AG09309 (cell line): ENCODE data around the gene HDGFL2.

GRCh38 chr19:4345492-4346367, 2.4 kb downstream of the MPND start:
- RRBS = 72% methylated on average over 4 of the region's 20 CpGs

- RRBS = 72% methylated on average over 3 of the region's 43 CpGs
These were observed 23.2 kb downstream of the SH3GL1 start for GRCh38 chr19:4376627-4377973.

DNA sequence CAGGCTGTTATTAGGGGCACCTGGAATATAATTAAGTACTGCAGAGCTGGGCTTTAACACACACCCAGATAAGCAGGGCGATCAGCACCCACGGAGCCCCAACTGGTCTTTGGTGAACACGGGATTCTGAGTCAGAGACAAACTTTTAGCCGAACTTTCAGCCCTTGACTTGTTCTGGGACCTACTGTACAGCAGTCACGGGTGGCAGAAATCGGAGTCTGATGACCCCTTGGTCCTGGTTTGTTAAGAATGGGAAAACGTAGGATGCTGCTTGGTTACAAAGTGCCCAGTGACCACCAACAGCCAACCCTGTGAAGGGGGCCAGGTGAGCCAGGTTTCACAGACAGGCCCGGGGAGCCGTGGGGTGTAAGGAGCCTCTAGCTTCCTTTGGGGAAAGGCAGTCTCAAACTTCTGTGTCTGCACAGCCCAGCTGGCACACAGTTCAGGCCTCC, 9.0 kb downstream of the SH3GL1 start:
- RRBS = no CpG with 5 or more reads among the region's 9 CpGs

DNA sequence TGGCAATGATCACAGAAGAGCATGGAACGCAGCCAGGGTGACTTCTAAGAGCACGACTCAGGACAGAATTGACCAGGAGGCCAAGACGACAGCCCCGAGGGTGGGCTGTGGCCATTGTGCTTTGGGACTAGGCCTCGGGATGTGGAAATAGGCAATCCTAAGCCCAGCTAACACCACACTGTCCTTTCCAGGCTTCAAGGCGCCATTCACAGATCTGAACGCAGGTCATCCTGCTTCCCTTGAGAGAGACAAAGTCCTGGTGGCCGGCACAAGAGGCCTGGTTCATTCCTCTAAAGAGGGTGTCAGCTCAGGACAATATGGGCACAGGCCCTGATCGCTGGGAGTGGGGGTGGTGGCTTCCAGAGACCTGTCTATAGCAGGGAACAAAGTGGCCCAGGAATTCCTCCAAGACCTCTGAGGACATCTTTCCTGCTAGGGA, 3.2 kb downstream of the SH3GL1 start:
- RRBS = no CpG with 5 or more reads among the region's 9 CpGs

- RRBS = 2% methylated on average over 13 of the region's 28 CpGs
These were observed at the start of gene HDGFL2 for GRCh38 chr19:4472205-4472433. HDGFL2 (plus strand) TSS chr19:4472297.

GRCh38 chr19:4474505-4475121, 2.5 kb downstream of the HDGFL2 start:
- RRBS = no CpG with 5 or more reads among the region's 15 CpGs

- RRBS = no CpG with 5 or more reads among the region's 20 CpGs
These were observed 15.9 kb downstream of the PLIN4 start for GRCh38 chr19:4502343-4502836.

DNA sequence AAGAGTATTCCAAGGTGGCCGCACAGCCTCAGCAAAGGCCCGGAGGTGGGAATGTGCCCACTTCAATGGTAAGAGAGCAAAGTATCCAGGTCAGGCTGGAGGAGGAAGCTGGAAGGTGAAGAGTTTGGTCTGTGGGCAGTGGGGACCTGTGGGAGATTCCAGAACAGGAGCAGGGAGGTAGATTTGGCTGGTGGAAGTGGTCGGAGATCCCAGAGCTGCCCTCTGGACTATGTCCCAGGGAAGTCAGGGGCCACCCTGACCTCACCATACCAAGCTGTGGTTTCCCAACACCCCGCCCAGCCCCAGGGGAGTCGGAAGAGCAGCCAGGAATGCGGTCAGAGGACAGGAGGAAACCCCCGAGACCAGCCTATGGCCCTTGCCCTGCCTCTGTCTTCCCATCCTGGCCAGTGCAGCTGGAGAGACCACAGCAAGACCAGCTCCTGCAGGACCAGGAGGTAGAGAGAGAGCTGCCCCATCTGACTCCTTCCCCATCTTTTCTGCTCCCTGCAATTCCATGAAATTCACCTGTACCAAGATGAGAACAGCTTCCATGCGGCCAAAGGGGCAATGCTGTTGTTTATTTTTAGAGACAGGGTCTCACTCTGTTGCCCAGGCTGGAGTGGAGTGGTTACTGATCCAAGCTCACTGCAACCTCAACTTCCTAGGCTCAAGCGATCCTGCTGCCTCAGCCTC, 3.3 kb upstream of the PLIN4 start:
- RRBS = no CpG with 5 or more reads among the region's 9 CpGs

GRCh38 chr19:4531467-4531979, 3.5 kb downstream of the PLIN5 start:
- RRBS = no CpG with 5 or more reads among the region's 24 CpGs

DNA sequence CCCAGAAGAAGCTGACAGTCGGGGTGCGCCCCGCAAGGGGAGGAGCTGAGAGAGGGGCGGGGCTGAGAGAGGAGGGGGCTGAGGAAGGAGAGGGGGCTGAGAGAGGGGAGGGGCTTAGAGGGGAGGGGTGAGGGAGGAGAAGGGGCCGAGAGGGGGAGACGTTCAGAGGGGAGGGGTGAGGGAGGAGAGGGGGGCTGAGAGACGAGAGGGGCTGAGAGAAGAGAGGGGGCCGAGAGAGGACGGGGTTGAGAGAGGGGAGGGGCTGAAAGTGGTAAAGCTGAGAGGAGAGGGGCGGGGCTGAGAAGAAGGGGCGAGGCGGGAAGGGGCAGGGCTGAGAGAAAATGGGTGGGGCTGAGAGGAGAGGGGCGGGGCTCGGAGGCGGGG, 38.3 kb upstream of the SEMA6B start:
- RRBS = no CpG with 5 or more reads among the region's 15 CpGs

DNA sequence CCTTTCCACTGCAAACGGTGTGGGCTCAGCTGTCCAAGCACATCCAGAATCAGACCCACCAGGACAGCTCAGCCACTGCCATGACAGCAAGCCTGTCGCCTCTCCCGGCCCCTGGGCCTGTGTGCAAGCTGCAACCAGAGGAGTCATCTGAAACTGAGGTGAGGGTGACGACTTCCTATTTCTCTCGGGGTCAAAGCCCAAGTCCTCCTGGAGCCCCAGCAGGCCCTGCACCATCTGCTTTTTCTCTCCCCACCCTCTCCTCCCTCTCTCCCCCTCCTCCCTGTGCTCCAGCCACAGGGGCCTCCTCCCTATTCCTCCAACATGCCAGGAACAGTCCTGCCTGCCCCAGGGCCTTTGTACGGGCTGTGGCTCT, 23.4 kb upstream of the MYDGF start:
- RRBS = no CpG with 5 or more reads among the region's 6 CpGs

DNA sequence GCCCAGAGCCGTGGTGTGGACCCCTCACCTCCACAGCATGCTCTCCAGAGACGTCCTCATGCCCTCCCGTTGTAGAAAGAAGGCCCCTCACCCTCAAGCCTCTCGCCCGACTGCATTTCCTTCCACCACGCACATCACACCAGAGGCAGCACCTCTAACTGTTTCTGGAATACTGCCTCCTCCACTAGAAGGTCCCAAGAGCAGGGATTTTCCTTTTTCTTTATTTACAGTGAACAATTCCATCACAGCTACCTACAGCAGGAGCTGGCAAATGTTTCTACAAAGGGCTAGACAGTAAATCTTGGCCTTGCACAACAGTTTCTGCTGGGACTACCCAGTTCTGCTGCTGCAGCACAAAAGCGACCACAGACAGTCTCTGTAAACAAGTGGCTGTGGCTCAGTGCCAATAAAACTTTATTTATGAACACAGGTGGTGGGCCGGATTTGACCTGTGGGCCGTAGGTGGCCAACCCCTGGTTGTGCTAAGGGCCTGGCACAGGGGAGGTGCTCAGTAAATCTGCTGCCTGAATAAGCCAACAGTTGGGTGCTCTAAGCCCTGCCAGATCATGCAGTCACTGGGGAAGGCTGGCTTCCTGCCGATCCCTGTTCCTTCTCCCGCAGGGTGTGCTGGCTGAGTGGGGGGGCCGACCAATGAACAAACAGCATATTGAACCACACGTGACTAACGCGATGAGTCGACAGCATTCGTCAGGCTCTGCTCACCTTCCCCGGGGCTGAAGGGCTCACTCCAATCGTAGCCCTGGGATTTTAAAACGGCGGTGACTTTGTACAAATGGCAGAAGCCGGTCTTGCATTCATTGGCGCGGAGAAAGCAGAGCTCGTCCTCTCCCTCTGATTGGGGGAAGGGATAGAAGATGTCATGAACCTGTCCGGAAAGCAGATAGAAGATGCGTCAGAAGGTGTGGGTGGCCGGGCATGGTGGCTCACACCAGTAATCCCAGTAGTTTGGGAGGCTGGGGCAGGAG, 24.1 kb upstream of the MYDGF start:
- RRBS = 17% methylated on average over 9 of the region's 28 CpGs

- RRBS = no CpG with 5 or more reads among the region's 26 CpGs
These were observed 18.1 kb downstream of the DPP9 start for GRCh38 chr19:4705232-4706303.

DNA sequence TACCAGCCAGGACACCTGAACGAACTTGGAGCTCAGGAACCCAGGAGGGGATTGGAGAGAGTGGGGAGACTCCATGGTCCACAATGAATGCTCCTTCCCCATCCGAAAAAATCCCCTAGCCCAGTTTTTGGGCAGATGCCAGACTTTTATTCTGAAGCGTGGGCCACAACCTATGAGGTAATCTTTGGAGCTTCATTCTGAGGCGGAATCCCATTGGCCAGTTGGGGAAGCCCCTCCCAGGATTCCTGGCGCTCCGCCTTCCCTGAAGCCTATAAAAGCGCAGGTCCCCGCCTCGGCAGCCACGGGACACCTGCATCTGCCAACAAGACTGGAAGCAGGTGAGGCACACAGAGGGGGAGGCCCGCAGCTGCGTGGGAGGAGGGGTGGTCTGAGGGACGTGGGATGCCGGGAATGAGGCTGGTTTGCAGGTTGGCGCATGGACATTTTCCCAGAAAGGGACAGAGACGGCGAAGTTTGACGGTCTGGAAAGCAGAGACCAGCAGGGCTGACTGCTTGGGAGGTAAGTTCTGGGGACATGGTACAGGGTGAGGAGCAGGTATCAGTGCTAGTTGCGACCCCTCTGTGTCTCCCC, 22.6 kb upstream of the FEM1A start:
- RRBS = no CpG with 5 or more reads among the region's 19 CpGs

GRCh38 chr19:4814832-4816225, 16.2 kb downstream of the TICAM1 start:
- RRBS = 90% methylated on average over 2 of the region's 35 CpGs

GRCh38 chr19:4911541-4912524, 2.5 kb downstream of the UHRF1 start:
- RRBS = 2% methylated on average over 5 of the region's 35 CpGs

DNA sequence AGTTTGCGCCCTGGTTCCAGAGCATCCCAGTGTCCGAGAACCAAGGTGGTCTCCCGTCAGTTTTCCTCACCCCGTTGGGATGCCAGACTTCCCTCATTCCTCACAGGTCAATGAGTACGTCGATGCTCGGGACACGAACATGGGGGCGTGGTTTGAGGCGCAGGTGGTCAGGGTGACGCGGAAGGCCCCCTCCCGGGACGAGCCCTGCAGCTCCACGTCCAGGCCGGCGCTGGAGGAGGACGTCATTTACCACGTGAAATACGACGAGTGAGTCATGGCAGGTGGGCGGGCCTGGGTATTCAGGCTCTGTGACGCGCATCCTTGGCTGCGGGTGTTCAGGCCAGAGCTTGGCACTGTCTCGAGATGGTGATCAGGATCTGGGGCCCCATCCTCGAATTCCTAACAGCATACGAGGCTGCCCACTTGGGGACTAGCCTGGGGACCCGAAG, 21.3 kb downstream of the UHRF1 start:
- RRBS = no CpG with 5 or more reads among the region's 29 CpGs

GRCh38 chr19:4950534-4951184, 18.3 kb upstream of the KDM4B start:
- RRBS = over 99% methylated on average over 5 of the region's 28 CpGs

GRCh38 chr19:4977829-4978419, 9.0 kb downstream of the KDM4B start:
- RRBS = no CpG with 5 or more reads among the region's 21 CpGs

- RRBS = no CpG with 5 or more reads among the region's 15 CpGs
These were observed 22.6 kb downstream of the KDM4B start for GRCh38 chr19:4991396-4992105.